ENCODE results near the genes MAPK8IP1 and CREB3L1.

GRCh38 chr11:45148179-45148503, 1.7 kb downstream of the PRDM11 start:
- PRO-cap = no peak
- RRBS, 2 experiments = no CpG with 5 or more reads among the region's 4 CpGs

DNA sequence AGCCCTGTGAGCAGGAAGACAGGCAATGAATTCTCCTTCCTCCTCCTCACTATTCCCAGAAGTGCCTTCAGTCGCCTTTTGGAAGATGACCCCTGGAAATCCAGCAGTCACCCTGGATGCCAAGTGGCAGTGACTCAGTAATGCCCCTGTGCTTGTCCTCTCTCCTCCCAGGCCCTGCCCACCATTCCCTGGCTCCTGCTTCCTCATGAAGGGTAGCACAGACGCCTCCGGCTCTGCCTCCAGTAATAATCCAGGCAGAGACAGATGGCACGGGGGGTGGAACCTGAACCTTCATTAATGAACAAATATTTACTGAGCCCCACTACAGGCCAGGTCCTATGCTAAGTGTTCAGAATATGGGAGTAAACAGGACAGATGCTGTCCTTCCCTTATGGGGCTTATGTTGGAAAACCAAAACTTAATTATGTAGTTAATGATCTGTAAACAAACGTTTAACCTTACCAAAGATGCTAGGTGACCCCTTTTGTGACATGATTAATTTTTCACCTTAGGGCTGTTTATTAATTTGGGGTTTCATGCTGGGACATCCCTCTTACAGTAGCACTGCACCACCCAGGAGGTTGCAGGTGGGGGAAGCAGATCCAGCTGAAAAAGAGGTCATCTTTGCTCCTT, 23.1 kb downstream of the SYT13 start:
- PRO-cap = no peak
- RRBS, 2 experiments = no CpG with 5 or more reads among the region's 5 CpGs

- PRO-cap = no peak
- RRBS, 2 experiments = 6 to 7% methylated on average over 20 of the region's 39 CpGs
Observed at GRCh38 chr11:45664439-45664961, 922 bp downstream of the CHST1 start.

DNA sequence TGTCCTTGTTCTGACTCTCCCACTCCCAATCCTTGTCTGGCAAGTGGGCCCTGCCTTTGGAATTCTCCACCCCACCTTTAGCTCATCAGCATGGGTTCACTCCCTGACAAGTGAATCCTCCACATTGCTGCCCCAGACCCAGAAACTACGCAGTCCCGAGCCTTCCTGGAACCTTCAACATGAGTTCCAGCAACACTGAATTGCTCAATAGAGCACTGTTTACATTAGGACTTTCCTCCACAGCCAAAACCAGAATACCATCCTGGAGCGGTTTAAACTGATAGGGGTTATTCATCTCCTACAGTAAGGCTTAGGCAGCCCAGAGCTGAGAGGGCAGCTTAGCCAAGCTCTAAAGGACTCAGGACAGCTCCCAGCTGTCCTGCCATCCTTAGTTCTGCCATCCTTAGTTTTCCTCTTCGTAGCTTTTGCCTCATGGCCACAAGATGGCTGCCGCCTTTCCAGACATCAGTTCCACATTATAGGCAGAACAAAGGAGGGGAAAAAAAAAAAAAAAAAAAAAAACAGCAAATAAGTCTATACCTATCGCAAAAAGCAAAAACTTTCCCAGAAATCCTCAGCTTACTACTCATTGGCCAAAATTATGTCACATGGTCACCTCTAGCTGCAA, 5.8 kb upstream of the SLC35C1 start:
- PRO-cap = no peak
- RRBS, 2 experiments = no CpG with 5 or more reads among the region's 6 CpGs

- PRO-cap = no peak
- RRBS, 2 experiments = no CpG with 5 or more reads among the region's 7 CpGs
Observed at GRCh38 chr11:45857966-45859059, 11.0 kb downstream of the CRY2 start.

- PRO-cap = unidirectional peak, plus-strand start at chr11:45885651
- RRBS, 2 experiments = 5 to 9% methylated on average over 18 of the region's 83 CpGs
Observed at GRCh38 chr11:45885067-45885979, at the start of gene MAPK8IP1. MAPK8IP1 (plus strand) TSS chr11:45885651.

DNA sequence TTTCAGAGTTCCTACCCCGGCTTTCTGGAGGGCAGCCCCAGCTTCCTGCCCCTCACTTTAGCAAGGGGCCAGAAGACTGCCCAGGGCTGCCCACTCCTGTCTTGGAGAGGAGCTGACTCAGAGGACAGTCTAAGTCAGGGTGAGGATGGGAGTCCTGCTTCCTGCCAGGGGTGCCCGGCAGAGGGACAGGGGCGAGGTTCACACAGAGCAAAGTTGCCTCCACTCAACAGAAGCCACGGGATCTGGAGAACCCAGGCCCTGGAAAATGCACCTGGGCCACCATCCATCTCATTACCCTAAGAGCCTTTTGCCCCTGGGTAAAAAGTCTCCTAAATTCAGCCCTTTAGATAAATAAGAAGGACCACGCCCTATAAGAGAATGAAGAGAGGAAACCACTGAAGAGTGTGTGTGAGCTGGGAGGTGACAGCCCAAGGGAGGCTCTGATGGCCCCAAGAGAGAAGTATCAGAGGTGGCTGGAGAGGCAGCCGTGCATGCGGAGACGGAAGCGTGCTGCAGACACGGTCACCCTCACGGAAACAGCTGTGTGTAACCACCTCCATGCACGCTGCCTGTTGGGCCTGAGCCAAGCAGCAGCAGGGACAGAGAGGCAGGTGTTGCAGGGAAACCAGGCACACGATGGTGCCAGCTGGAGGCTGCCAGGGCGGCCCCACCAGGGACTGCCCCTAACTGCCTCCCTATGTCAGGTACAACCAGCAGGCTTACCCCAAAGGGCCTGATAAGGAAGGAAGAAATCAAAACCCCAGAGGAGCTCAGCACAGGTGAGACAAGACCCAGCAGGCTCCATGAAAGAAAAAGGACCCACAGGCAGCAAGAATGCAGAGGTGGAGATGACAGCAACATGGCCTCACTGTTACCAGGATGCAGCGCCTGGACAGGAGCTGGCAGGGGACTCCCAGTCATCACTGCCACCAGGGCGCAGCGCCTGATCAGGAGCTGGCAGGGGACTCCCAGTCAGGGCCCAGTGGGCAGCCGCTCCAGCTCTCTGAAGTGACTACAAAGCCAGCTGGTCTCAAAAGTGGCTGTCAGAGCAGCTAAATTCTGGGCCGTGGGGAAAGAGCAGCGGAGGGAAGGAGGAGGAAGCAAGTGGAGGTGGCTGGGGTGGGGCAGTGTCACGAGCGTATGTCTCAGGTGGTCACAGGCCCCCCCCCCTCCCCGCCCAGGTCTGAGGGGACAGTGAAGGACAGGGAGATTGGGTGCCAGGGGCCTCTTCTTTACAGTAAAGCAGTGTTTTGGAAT, 7.7 kb downstream of the LARGE2 start:
- PRO-cap = no peak
- RRBS, 2 experiments = no CpG with 5 or more reads among the region's 23 CpGs

- PRO-cap = bidirectional peak, plus-strand start at chr11:46239215, minus-strand start at chr11:46239189; bidirectional peak, plus-strand start at chr11:46239350, minus-strand start at chr11:46239254
- RRBS, 2 experiments = 2% methylated on average over 8 of the region's 45 CpGs
Observed at GRCh38 chr11:46238927-46239677, 38.4 kb upstream of the CREB3L1 start.

DNA sequence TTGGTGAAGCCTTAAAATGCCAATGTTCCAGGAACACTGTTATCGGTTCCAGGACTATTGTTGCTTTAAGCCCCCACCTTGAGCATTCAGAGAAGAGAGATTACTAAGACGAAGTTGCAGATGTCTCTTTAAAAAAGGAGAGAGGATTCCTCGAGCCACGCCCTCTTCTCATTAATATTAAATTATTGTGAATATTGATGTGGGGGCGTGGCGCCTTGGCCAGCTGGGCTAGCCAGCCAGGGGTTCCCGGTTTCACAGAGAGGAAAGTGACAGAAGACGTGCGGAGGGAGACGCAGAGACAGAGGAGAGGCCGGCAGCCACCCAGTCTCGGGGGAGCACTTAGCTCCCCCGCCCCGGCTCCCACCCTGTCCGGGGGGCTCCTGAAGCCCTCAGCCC, at the start of gene CREB3L1:
TSS of gene CREB3L1 (plus strand) at position 257 of the 396 bp plus-strand sequence.
- PRO-cap = unidirectional peak, plus-strand start at position 272 of the sequence
- RRBS, 2 experiments = 7 to 12% methylated on average over 8 of the region's 15 CpGs

DNA sequence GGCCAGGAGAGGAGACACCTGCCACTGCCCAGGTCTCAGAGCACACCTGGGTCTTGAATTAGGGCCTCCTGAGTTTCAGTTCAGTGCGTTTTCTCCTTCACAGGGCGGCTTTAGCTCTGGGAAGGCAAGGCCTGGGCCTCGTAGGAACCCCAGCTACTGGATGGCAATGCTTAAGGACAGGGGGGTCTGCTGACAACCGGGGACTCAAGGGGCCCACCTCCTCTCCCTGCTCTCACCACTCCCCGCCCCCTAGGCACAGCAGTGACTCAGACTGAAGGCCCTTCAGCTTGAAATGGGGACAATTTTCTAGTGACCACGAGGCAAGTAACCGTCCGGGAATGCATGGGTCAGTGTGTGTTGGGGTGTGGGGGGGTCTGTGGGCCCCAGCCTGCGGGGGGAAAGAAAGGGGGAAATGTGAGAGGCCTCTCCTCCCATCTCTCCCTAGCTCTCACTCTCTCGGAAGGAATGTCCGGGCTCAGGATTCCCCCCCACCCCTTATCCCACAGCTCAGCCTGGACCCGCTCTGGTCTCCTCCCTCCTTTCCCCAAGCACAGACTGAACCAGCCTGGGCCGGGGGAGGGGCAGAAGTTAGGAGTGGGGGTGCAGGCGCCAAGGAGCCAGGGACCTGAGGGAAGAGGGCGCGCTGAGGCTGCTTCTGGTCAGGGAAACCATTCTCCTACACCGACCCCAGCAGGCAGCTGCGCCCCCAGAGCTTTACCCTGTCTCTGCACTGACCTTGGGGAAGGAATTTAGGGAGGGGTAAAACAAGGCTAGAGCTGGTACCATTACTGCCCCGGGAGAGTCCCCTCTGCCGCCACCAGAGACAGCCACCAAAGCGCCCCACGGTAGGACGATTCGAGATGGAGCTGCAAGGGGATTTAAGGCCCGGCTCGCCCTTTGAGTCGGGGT, 17.3 kb downstream of the CREB3L1 start:
- PRO-cap = no peak
- RRBS, 2 experiments = 36 to 56% methylated on average over 5 of the region's 27 CpGs

DNA sequence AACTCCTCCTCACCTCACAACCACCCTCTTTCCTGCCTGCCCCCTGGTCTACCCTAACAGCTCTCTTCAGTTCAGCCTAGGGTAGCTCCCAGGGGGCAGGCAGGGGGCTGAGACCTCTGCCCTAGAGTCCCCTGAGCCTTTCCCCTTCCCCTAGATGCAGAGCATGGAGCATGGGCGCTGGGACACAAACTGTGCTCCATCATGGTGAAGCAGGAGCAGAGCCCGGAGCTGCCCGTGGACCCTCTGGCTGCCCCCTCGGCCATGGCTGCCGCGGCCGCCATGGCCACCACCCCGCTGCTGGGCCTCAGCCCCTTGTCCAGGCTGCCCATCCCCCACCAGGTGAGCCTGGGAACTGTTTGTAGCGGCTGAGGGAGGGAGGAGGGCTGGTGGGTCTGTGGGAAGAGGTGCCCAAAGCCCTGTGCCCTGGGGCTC, 30.2 kb downstream of the CREB3L1 start:
- PRO-cap = no peak
- RRBS, 2 experiments = no CpG with 5 or more reads among the region's 9 CpGs

GRCh38 chr11:46312115-46313029, 34.9 kb upstream of the DGKZ start:
- PRO-cap = no peak
- RRBS, 2 experiments = no CpG with 5 or more reads among the region's 8 CpGs

DNA sequence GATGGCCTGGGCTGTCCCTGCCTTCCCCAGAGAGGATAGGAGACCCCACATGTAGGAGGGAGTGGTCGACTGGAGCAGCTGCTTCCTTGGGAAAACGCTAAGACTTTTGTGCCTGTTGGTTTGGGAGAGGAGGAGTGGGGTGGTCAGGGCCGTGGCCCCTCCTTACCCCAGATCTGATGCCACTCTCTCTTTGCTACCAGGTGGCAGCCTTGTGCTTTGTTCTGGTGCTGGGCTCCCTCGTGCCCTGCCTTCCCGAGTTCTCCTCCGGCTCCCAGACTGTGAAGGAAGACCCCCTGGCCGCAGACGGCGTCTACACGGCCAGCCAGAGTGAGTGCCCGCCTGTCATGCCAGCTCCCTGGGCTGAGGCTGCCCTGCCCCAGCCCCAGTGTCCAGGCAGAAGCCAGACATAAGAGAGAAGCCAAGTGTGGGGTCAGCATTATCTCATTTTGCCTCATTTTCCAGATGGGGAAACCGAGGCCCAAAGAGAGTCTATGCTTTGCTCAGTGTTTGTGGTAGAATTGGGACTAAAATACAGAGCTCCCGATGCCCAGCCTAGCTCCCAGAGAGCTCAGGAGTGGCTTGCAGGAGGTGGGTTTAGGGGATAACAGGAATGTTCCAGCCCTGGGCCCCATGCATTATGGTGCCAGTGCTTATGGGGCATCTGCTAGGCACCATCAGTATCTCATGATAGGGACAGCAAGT, 30.0 kb upstream of the DGKZ start:
- PRO-cap = unidirectional peak, minus-strand start at position 269 of the sequence
- RRBS, 2 experiments = no CpG with 5 or more reads among the region's 13 CpGs

- PRO-cap = no peak
- RRBS, 2 experiments = no CpG with 5 or more reads among the region's 9 CpGs
Observed at GRCh38 chr11:46318379-46319041, 28.8 kb upstream of the DGKZ start.

DNA sequence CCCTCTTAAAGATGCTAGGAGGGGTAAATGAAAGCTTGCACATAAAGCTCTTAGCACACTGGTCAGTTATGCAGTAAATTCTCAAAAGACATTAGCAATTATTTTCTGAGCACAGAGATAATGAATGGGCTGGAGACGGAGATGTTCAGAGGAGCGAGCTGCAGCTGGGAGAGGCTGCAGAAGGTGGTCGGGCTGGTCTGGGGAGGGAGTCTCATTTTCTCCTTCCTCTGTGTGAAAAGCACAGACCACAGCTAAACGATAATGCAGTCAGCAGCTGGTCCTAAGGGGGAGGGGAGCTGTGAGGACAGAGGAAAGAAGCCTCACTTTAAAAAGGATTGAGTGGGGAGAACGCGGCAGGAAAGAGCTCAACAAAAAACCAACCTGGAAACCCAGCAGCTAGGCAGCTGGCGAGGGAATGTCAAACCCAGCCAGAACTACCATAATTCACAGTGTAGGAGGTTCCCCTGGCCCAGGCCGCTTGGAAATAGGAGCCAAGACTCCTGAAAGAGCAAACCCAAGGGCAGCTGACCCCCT, 16.8 kb upstream of the DGKZ start:
- PRO-cap = no peak
- RRBS, 2 experiments = no CpG with 5 or more reads among the region's 8 CpGs

GRCh38 chr11:46332432-46333775, 14.4 kb upstream of the DGKZ start:
- PRO-cap = no peak
- RRBS, 2 experiments = 12 to 95% methylated on average over 57 of the region's 129 CpGs

DNA sequence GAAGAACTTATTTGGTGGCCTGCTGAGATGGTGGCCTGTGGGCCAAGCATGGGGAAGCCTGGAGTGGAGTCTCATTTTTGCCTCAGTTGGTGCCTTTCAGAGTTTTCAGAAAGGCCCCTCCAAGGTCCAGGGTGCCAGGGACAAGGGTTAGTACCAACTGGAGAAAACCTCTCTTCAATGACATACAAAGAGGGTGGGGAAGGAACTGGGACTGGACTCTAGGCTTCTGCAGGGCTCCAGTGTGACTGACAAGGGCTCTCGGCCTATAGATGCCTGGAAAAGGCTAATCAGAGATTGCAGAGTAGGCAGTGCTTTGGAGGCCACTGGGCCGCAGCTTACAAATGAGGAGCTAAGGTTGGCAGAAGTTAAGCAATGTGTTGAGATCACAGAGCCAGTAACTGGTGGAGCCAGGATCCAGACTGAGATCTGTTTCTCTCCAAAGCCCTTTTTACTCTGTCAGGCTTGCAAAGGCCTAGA, 7.5 kb upstream of the DGKZ start:
- PRO-cap = no peak
- RRBS, 2 experiments = no CpG with 5 or more reads among the region's 2 CpGs

DNA sequence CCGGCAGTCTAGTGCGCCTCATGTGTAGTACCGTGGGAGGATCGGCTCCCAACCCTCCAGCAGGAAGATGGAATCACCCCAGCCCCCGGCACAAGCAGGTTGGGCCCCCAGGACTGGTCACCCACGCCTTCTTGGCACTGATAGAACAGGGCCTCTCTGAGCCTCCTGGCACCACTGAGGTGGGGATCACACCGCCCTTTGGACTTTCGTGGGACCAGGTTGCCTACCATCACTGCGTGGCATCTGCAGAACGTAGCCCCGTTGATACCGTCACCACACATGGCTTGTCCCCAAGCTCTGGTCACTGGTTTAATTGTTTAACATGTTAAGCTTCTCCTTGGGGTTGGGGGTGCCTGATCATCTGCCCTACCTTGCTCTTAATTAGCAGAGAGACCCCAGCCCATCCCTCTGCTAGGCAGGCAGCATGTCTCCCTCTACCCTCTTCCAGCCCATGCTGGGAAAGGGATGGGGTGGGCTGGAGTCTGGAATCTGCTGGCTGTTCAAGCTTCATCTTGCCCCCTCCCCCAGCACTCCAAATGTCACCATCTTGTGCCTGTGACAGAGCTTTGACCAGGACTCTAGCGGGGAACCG, 900 bp downstream of the DGKZ start:
- PRO-cap = no peak
- RRBS, 2 experiments = under 1 to 4% methylated on average over 4 of the region's 14 CpGs

GRCh38 chr11:46639227-46639981, 22.1 kb downstream of the ATG13 start:
- PRO-cap = no peak
- RRBS, 2 experiments = no CpG with 5 or more reads among the region's 7 CpGs

DNA sequence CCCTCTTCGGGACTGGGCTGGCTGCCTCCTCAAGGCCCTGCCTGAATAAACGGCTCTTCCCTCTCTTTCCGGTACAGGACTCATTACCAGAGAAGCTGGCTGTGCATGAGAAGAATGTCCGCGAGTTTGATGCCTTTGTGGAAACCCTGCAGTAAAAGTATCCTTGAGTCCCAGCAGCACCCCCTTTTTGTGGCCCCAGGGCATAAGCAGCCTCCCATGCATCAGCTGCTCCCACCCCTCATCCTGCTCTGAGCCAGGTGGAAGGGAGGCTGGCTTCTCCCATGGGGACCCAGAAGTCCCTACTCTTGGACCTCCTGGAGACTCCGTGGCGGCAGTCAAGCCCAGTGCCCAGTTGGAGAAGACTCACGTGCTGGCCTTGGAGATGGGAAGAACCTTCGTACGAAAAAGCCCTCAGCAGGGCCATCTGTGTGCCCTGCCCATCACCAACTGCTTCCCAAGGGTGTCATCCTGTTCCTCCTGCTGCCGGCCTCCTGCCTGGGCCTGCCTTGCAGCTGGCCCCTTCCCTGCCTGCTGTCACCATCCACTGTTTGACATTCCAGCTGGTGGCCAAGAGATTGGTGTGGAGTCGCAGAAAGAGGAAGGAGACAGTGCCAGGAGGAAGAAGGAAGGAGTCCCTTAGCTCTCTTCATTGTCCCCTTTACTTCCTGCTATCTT, 28.1 kb downstream of the ARHGAP1 start:
- PRO-cap = no peak
- RRBS, 2 experiments = no CpG with 5 or more reads among the region's 12 CpGs

Measured in HEK293 (cell line).